Epithelial cell of esophagus (primary cell): Measurements from ENCODE around the genes PDGFC, RXFP1 and PPID.

DNA sequence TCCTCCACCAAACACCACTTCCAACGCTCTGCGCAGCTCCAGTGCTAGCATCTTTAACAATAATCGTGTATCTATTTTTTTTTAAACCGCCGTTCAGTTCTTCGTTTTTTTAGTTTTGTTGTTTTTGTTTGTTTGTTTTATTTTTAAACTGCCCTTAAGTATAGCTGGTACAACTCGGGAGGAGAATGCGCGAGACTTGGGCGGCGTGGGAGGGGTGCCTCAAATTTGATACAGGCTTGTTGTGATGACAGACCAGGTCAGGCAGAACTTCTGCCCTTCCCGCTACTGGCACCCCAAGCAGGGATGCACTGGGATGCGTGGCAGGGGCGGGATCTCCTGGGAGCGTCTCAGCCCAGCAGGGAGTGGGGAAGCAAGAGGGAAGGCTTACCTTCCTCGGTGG, 937 bp downstream of the SFRP2 start:
- RRBS: no CpG with 5 or more reads among the region's 16 CpGs

DNA sequence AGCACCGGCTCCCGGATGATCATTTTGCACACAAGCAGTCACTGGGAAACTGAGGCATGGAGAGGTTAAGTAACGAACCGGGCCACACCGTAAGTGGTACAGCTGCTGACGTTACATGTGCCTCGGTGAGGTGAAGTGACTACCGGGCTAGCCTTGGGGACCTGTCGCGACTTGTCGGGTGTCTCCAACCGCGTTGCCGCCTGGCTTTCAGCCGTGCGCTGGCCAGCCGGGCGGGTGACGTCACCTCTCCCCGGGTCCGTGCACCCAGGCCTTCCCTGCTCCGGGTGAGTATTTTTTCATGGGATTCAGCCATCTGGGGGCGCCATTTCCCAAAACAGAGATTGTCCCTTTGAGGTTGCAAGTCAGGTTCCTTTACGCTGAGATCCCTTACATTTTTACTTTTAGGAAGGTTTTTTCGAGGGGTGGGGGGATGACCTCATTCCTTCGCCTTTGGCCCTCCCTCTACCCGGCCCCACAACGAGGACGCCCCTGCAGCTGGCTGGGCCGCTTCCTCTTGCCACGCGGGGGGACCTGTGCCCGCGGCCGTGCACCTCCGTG, 3.4 kb upstream of the SFRP2 start:
- RRBS: 1% methylated on average over 13 of the region's 36 CpGs

GRCh38 chr4:153996984-153997323, 208.1 kb upstream of the SFRP2 start:
- RRBS: no CpG with 5 or more reads among the region's 2 CpGs

DNA sequence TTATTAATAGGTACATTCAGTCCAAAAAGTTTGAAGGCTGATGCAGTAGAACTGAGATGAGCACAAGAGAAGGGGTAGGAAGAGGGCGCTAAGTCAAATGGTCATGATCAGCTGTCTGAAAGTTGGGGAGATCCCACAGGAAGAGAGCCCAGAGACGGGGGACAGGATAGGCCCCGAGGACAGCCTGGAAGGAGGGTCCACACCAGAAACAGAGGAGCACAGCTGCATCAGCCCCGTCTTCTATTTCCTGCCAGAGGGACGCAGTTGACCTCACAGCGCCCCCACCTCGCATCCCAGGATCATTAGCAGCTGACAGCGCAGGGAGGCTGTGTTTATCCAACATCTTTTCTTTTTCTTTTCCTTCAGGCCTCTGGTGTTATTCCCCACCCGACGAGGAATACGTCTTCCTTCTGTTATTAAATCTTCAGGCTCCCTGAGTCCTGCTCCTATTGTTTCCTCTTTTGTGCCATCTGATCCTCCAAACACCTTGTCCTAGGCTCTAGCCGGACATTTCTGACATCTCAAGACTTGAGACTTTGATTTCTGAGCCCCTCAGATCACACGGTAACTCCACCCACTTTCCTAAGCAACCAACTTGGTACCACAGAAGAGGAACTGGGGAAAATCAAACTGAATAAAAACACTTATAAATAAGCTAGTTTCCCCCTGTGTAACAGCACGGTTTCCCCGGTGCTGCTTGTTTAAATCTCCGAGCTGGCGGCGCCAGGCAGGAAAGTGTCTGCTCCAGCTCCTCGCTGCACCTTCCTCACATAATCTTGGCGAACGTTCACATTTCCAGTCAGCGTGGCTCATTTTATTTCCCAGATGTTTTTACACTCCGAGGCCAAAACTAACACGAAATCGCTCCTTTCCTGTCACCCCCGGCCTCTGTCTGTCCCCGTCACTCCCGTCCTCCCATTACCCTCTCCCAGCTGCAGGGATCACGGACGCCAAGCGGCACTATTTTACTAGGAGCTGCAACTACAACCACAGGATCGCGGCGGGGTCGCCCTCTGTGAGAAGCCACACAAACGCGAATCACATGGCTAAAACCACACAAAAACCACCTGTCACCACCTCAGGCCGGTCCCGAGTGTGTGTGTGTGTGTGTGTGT, 75.2 kb downstream of the DCHS2 start:
- RRBS: no CpG with 5 or more reads among the region's 39 CpGs

DNA sequence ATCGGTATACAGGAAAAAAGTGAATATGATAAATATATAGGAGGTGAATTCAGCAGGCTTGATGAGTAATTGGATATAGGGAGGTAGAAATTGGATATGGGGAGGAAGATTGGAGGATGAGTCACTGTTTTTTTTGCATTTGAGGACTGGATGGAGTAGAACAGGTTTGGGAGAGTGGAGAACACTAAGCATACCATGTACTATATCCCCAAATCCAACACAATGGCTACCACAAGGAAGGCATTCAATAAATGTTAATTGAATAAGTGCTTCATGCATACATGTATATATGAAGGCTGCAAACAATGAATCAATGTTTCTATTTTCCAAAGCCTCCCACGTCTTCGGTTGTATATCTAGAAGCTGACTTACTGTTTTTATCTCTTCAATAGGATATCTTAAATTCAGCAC, 9.7 kb downstream of the FGG start:
- RRBS: no CpG with 5 or more reads among the region's 3 CpGs

DNA sequence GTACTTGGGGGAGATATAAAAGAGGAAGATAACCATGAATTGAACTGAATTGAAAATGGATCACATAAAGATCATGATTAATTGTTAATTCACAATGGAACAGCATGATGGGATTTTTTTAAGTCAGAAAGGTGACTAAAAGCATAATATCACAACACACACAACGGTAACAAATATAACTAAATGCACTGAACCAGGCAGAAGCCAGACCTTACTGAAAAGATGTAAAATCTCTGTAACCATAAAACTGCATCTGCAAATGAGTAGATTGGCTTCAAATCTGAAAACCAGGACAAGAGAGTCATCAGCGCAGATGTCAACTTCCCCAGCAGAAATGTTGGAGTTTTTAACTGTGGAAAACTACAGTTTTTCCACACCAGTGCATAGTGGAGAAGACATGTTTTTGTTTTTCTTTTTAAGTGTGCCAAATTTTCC, 436 bp upstream of the GUCY1A1 start:
- RRBS: no CpG with 5 or more reads among the region's 2 CpGs

- RRBS: 3% methylated on average over 19 of the region's 78 CpGs
Measured at GRCh38 chr4:156971540-156972493, at the start of gene PDGFC. TSS of gene PDGFC (minus strand) at chr4:156971799.

- RRBS: 1% methylated on average over 11 of the region's 29 CpGs
Measured at GRCh38 chr4:157222399-157222822, 1.9 kb downstream of the GRIA2 start.

DNA sequence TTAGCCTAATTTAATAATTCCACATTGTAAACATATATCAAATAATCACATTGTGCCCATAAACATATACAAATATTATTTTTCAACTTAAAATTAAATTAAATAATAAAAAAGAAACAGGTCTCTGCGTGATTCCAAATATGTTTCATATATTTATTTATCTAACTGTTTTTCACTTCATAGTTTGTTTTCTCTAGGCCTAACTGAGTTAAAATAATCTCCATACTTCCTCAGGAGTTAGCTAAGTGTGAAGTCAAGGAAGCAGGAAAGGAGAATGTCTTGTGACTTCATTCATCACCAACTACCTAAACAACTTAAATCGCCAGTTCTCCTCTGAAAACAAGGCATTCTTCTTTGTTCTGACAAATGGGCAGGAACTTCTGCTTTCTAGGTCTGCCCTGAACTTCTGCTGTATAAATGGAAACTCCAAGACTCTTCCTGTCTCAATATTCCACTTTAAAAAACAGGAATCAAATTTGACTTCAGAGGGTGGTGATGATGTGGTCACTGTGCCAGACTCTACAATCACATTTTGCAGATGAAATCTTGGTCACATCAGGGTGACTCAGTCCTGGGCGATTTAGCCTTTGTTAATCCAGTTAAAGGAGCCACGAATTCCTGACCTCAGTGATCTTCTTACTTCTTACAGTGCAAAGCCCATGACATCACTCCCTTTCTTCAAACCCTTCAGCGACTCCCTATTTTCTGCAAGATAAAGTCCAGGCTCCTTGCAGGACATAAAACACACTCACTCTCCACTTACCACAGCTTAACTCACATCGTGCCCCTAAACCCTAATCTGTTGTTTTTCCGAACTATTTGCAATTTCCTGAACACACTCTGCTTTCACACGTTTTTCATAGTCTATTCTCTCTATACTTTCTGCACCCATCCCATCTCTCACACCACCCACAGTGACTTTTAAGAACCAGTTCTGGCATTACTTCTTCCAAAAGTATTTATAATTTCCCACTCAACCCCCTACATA, 11.3 kb downstream of the GASK1B start:
- RRBS: no CpG with 5 or more reads among the region's 8 CpGs

DNA sequence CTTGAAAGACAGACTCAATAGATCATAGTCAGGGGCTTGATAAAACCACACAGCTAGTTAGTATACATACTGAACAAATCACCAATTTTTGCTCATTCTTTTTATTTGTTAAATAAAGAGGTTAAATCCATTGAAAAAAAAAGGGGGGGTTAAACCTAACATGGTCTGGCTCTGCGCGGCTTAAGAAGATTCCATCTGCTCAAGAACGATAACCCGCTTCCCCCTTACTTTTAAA, 3.1 kb downstream of the GASK1B start:
- RRBS: no CpG with 5 or more reads among the region's 4 CpGs

- RRBS: 4% methylated on average over 6 of the region's 22 CpGs
Measured at GRCh38 chr4:158171115-158171729, 1.6 kb downstream of the GASK1B start.

DNA sequence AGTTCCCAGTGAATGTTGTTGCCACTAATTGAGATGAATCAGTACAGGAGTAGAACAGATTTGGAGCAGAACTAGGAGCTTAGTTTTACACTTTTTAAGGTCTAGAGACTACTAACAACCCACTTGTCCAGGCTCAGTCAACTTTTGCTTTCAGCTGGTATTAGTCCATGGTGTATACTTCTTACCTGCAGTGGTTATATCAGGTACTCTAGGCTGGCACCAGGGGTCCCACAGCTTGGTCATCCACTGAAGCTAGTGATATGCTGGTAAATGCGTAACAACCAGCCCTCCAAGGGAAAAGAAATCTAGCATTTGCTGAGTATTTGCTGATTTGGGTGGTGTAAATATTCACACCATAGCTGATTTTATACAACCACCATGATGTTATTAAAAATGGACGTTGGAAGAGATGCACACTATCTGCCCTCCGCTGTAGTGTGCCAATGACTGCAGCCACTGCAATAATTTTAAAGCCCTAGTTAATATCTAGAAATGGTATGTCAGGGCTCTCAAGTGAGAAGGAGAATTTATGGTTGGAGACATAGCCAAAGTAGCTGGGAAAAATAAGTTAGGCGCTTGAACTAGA, 16.5 kb upstream of the TMEM144 start:
- RRBS: no CpG with 5 or more reads among the region's 4 CpGs

GRCh38 chr4:158302458-158302926, 92.2 kb downstream of the TMEM144 start:
- RRBS: no CpG with 5 or more reads among the region's 1 CpG

DNA sequence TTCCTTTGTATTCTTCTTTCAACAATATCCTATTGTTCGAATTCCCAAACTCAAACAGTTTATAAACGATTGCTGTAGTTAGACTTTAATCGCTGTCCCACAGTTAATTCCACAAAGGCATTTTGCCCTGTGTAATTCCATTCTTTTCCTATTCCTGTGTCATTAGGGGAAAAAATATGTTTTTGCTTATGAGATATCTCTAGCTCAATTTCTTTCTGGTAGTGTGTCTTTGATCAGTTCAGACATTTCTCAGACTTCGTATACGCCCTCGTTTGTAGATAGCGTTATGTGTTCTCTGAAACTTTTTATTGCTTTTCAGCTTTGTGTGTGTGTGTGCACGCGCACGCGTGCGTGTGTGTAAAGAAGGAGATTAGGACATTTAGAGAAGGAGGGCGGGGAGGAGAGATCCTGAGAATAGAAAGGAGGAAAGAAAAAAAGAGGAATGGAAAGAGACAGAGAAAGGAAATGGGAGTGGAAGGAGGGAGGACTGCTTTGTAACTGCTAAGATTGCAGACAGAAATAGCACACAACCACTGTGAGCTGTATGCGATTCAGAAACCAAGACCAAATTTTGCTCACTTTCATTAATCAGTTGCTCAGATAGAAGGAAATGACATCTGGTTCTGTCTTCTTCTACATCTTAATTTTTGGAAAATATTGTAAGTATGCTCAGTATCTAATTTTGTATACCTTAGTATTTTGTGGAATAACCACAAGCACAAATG, at the start of gene RXFP1:
TSS of gene RXFP1 (plus strand) at position 516 of the 725 bp plus-strand sequence.
- RRBS: no CpG with 5 or more reads among the region's 14 CpGs

DNA sequence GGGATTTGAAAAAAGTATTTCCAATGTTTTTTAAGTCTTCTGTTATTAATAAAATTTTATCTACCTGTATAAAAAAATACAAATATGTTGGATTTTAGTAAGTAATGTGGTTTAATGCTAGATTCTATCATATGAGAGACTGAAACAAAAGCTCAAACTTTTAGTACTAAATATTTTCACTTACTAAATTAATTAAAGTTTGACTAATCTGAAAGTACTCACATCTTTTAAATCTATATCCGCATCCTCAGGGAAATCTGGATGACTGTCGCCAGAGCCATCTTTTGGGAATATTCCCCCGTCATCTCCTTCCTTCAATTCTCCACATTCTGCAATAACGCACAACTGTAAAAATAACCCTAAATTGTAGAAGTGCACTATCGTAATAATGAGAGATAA, 7.9 kb downstream of the PPID start:
- RRBS: no CpG with 5 or more reads among the region's 5 CpGs

DNA sequence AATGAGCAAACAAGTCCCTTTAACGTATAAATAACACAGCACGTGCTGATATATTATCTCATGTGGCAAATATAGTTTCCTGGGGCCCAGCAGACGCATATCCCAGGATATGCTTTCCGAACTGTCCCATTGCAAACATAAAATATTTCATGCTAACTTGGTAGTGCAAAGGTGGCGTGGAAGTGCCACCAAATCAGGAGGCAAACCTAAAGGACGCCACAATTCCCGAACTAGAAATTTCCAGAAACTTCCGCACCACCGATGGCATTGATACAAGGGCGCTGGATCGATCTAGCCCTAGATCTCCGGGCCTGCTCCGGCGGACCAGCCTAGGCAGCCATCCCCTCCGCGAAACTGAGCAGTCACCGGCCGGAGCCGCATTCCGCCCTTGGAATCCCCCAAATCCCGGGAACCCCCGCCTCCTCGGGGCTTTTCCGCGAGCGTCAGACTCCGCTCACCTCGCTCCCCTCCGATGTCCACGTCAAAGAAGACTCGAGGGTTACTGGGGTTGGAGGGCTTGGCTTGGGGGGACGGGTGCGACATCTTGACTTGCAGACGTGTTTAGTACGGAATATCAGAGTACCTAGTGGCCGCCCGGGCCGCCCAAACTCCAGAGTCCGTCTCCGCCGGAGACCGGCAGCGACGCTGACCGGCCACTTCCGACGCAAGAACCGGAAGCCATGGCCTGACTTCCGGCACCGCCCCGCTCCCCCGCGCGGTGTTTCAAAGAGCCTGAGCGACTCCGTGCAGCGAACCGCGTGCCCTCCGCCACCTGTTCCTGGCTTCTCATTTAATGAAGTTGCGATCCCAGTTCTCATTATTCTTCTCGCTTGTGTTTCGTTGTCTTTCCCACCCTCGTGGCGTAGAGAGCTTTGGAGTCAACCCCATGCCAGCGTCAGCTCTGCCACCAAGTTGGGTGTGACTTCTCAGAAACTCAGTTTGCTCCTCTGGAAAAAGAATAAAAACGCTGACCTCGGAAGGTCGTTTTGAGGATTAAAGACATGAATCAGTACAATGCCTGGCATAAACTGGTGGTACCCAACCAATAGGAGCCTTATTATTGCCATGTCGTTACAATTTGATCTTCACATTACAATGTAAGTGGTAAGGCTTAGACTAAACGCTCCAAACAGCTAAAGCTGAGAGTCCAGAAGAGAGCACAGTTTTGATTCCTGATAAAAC, at the start of gene PPID:
TSS of gene PPID (minus strand) at position 651 of the 1,182 bp plus-strand sequence.
- RRBS: 5% methylated on average over 9 of the region's 71 CpGs

DNA sequence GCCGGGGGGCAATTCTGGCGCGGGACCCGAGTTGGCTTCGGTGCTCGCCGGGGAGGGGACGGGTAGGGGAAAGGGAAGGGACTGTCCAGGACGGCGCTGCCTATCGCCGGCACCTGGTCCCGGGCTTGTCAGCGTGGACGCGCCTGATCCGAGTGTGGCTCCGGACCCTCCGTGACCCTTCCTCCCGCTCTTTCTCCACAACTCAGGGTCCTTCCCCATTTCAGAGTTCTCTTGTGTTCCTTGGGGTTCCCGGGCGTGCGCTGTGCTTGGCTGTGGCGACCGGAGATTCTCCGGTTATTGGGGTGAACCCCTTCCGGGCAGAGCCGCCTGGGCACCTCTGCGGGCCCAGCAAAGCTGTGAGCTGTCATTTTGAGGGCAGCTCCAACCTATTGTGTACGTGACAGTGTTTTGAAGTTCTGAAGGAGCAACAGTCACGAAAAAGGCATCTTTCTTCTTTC, 533 bp downstream of the FNIP2 start:
- RRBS: 2% methylated on average over 19 of the region's 31 CpGs

DNA sequence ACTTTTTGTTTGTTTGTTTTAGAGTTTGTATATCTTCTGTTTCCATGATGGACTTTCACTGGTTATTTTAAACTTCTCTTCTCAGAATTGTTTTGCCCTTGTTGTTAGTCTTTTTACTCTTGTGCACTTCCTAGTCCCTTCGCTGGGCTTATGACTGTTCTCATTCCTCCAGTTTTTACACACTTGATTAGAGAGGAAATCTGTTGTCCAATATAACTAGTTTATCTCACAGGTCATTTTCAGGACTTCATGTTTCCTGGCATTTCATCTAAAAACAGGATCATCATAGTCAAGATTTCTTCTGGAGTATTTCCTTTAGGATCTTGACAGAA, 2.9 kb downstream of the FNIP2 start:
- RRBS: no CpG with 5 or more reads among the region's 1 CpG

- RRBS: no CpG with 5 or more reads among the region's 5 CpGs
Measured at GRCh38 chr4:158792347-158792975, 23.6 kb downstream of the FNIP2 start.

DNA sequence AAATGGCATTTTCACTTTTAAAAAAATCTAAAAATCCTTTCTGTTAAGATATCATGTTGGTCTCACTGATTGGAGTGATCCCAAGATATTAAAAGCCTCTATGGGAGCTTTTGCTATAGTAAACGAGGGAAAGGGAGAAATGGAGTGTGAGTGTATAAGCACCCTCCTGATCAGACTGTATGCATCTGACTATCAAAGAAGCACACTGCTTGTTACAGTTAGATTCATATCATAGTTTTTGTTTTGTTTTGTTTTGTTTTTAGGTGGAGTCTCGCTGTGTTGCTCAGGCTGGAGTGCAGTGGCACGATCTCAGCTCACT, 34.8 kb downstream of the FNIP2 start:
- RRBS: no CpG with 5 or more reads among the region's 3 CpGs